Measurements from ENCODE around the genes GSE1, C16orf74 and IRF8.

DNA sequence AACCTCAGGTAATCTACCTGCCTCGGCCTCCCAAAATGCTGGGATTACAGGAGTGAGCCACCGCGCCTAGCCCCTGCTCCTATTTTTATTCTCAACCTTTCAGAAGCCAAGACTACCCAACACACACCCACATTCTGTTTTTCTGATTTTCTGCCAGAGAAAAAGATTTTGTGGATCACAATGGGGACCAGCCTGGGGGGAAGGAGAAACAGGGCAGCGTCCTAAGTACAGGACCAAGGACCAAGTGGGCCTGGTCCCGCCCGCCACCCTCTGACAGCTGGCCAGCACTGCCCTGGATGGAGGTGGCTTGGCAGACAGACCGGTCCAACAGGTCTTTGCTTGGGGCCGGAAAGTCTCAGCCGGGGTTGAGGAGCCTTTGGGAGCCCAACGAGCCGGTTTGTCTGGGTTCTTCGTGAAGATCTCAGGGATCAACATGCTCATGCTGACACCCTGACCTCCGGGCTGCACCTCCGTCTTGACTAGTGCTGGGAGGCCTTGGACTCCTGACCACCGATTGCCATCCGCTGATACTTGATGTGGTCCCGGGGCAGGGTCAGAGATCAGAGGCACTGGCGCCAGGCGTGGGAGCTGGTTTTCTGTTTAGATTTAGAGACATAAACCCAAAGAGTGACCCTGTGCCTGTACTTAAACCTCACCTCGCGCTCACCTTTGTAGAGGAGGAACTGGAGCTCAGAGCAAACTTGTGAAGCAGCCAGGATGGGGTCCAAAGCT is 92.3 kb upstream of the GSE1 start:
- RRBS: 63% methylated on average over 7 of the region's 21 CpGs

DNA sequence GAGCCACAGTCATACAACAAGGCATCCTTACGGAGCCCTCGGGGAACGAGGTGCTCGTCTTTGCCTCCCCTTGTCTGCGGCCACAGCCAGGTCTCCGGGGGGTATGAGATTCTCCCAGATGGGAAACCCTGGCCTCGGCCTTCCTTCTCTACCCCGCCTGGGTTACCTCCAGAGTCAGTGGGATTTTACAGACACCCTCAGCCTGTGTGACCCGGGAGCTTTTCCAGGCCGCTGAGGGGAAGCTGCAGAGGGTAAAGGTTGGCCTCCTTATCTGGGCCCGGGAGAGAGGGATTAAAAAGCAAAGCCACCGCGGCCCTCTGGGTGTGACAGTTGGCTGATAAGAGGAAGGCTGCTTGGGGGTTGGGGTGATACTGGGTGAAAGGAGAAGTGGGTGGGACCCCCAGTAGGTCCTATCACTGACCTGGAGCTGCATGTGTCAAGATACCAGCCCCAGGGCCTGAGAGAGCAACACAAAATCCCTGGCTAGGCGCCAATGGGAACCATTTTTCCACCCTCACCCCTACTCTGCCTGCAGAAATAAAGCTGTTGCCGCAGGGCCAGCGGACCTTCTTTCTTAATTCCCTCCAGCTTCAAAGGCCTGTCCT is 77.8 kb upstream of the GSE1 start:
- RRBS: 33% methylated on average over 3 of the region's 16 CpGs

DNA sequence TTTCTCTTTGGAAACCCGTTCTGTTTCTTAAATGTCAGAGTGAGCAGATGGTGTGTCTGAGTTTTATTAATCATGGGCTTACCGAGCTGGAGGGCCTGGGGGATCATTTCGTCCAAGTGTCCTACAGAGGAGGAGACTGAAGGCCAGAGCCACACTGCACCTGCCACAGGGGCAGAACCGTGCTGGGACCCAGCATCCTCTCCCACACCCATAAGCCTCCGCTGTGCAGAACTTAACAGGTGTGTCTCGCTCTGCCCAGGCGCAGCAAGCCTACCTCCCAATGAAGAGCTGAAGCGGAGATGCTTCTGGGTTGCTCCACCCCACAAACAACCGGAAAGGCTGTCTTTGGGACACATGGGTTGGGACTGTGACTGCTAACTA is 70.9 kb upstream of the GSE1 start:
- RRBS: no CpG with 5 or more reads among the region's 9 CpGs

GRCh38 chr16:85573528-85573877 is 39.6 kb upstream of the GSE1 start:
- RRBS: no CpG with 5 or more reads among the region's 8 CpGs

DNA sequence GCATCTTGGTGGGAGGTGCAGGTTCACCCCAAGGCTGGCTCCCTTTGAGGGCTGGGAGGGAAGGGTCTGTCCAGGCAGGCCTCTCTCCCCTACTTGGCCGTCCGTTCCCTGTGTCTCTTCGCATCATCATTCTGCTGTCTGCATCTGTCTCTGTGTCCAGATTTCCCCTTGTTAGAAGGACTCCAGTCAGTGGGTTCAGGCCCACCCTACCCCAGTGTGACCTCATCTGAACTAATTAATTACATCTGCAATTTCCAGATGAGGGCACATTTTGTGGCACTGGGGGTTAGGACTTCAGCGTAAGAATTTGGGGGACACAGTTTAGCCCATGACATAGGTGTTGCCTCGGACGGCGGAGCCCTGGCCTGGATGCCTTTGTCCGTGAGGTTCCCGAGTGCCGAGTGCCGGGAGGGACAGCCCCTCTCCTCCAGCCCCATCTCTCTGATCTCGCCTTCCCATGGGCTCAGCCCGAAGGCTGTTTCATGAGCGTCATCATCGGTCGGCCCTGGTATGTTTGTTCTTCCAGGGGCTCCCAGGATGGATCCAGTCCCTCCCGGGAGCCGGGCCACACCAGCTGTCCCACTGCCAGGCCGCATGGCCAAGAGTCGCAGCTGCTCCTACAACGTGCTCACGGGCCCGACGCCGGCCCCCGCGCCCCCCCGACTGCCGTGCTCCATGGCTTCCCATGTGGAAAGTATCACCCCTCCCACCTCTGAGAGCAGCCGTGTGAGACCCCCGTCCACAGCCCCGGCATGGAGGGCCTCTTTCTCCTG is 26.9 kb upstream of the GSE1 start:
- RRBS: 18% methylated on average over 10 of the region's 32 CpGs

GRCh38 chr16:85610006-85610443 is 3.1 kb upstream of the GSE1 start:
- RRBS: no CpG with 5 or more reads among the region's 11 CpGs

DNA sequence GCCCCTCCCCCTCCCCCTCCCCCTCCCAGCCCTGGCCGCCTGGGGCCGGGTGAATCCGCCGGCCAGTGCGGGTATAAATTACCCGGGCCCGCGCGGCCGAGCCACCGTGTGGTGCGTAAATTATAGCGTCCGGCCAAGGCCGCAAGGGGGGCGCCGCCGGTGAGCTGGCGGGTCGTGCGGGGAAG is 1.9 kb upstream of the GSE1 start:
- RRBS: 3% methylated on average over 13 of the region's 21 CpGs

DNA sequence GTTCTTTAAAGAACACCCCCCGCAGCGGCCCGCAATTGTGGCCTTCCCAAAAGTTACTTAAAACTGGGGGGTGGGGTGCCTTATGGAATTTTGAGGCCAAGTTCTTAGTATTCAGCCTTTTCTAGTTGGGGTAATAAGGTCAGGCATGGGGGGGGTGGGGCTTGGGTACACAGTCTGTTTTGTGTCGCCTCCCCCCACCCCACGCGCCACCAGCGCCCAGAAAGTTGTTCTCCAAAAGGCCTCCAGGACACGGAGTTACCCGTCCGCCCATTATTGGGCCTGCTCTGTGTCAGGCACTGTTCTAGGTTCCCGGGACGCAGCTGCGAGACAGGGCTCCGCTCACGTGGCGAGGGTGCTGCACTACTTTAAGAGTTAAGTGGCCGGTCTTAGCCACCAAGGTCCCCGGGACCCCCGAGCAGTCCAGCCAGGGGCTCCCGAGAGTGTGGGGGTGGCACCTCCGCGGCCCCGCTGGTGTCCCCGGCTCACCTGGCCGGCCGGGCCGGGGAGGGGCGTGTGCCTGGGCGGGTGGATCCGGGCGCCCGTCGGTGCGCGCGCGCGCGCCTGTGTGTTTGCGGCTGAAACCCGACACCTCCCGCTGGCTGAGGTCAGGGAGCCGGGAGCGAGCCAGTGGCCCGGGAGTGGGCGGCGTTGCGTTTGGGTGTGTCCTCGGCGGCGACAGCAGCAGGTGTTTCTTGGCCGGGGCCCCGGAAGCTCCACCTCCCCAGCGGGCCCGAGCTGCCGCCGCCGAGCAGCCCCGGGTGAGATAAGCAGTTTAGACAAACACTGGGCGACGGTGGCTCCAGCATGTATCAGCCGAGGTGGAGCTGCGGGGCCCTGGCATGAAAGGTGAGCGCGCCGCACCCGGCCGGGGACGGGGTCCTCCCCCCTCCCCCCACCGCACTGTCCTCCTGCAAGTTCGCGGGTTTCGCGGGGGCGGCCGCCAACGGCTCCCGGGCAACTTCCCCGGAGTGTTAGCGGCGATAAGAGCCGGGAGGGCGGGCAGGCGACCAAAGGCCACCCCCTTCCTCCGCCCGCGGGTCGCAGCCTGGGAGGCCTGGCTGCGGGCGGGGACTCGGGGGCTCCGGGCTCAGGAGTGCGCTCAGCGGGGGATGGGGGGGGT is at the start of gene GSE1:
GSE1 (plus strand) TSS at position 770 of the 1,120 bp plus-strand sequence.
- RRBS: 3% methylated on average over 57 of the region's 94 CpGs

GRCh38 chr16:85641423-85642484 is 28.6 kb downstream of the GSE1 start:
- RRBS: no CpG with 5 or more reads among the region's 31 CpGs

- RRBS: 34% methylated on average over 9 of the region's 51 CpGs
Measured at GRCh38 chr16:85652093-85653182, 36.3 kb downstream of the GINS2 start.

GRCh38 chr16:85668788-85669802 is 19.7 kb downstream of the GINS2 start:
- RRBS: no CpG with 5 or more reads among the region's 14 CpGs

DNA sequence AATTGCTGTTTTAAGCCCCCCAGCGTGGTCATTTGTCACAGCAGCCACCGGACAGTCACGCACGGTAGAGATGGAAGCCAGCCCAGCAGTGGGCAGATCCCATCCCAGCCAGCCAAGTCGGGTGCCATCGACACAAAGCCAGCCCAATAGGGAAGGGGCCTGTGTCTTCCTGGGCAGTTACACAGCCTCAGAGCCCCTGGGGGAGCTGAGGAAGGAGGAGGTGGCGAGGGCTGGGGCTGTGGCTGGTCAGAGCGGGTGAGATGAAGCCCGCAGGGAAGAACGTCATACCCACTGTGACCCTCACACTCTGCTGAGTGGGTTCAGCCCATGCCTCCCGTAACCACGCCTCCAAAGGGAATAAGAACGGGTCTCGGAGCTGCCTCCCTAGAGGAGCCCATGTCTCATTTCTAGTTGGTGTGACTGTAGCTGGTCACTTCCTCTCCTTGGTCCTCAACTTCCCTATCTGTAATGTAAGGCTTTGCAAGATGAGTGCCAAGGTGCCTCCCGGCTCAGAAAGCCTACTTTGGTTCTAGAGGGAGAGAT is 20.9 kb downstream of the C16orf74 start:
- RRBS: no CpG with 5 or more reads among the region's 15 CpGs

- RRBS: 7% methylated on average over 7 of the region's 52 CpGs
Measured at GRCh38 chr16:85749848-85750761, 791 bp downstream of the C16orf74 start.

DNA sequence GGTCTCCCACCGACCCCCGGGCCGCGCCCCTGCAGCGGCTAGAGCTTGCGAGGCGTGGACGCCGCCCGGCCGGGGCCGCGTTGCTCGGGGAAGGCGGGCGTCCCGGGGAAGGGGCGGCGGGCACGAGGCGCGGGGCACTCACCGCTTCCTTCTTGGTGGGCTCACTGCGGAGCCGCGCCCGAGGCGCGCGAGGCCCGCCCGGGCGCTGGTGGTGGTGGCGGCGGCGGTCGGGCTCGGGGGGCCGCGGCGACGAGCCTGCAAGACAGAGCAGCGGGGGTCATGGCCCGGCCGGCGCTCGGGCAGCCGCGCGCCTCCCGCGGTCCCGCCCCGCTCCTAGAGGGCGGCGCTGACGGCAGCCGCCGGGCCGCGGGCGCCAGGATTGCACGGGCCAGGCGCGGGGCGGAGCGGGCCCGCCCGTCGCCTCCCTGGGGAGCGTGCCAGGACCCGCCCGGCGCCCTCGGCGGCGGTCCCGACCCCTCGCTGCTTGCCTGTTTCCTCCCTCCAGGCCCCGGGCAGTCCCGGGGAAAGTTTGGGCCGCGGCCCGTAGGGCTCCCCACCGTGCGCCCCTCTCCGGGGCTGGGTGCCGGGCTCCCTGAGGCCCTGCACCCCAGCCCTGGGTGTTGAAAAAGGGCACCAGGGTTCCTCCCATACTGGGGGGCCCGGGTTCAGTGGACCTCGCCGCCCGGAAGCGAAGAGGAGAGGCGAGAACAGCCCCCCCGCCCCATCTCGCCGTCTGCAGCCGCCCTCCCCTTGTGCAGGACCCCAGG is at the start of gene C16orf74:
C16orf74 (minus strand) TSS at position 313 of the 767 bp plus-strand sequence.
- RRBS: 4% methylated on average over 72 of the region's 98 CpGs

DNA sequence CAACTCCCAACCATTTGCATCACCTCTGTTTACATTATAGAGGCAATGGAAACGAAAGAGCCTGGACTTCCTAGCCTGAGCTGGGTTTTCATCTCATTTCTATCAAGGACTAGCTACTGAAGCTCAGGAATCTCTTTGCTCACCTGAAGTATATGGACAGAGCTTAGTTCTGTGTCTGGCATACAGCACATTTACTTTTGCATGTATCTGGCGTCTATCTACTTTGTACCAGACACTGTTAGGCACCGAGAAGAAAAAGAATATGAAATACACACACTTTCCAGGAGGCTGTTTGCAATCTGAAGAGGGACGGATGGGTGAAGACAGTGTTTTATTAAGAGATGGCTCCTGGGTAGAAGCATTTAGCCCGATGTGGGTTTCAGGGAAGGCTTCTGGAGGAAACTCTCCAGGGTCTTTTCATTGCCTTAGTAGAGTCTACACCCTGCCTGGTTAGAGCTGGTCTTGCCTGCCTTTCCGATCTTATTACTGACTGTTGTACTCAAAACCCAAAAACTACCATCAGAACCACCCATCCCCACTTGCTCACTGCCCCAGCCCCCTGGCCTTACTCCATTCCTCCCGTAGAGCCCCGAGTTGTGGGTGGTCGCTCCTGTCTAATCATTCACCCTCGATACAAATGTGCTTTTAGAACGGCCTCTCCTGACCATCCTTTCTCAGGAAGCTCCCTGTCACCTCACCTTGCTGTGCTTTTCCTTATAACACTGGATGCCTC is 2.3 kb downstream of the COX4I1 start:
- RRBS: no CpG with 5 or more reads among the region's 11 CpGs

DNA sequence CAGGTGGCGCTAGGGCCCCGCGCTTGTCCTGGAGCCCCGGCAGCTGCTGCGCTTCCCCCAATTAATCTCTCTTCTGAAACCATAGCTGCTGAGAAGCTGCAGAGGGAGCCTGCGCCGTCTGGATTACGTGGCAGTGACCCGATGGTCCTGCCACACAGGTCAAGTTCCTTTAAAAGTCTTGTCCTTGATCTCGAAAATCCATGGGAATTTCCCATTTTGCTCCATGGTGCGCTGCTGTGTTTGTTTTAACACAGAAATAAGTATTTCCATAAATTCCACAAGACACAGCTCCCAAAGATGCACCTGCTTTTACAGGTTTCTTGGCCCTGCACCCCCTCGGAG is 22.0 kb downstream of the COX4I1 start:
- RRBS: 3% methylated on average over 4 of the region's 12 CpGs

DNA sequence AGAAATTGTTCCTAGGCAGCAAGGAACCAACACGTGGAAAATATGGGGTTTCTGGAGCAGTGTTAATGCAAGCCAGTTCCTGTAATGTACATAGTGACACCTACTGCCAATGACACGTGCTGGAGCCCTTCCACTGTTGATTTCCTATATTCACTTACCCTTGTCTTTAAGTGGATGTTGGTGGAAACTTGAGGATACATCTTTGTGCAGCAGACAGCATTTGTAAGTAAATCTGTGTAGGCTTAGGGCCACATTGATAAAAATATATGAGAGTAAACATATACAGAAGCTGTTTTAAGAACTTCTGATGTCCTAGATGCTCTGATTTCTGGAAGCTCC is 1.5 kb upstream of the IRF8 start:
- RRBS: no CpG with 5 or more reads among the region's 2 CpGs

- RRBS: 4% methylated on average over 44 of the region's 110 CpGs
Measured at GRCh38 chr16:85898446-85899608, at the start of gene IRF8. Gene IRF8 (plus strand): TSS chr16:85899162.

DNA sequence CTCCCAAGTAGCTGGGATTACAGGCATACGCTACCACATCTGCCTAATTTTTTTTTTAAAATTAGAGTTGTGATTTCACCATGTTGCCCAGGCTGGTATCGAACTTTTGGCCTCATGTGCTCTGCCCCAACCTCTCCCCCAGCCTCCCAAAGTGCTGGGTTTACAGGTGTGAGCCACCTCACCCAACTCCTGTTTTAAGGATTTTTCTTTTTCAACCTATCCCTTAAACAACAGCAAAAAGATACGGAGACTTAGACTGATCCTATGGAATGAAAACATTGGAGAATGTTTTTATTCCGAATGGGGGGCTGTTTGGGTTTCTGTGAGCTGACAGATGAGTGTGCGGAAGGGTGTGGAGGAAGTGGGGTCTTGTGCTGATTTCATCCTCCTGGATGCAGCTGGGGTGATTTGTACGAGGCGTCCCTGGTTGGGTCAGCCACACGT is 23.9 kb downstream of the IRF8 start:
- RRBS: no CpG with 5 or more reads among the region's 8 CpGs

DNA sequence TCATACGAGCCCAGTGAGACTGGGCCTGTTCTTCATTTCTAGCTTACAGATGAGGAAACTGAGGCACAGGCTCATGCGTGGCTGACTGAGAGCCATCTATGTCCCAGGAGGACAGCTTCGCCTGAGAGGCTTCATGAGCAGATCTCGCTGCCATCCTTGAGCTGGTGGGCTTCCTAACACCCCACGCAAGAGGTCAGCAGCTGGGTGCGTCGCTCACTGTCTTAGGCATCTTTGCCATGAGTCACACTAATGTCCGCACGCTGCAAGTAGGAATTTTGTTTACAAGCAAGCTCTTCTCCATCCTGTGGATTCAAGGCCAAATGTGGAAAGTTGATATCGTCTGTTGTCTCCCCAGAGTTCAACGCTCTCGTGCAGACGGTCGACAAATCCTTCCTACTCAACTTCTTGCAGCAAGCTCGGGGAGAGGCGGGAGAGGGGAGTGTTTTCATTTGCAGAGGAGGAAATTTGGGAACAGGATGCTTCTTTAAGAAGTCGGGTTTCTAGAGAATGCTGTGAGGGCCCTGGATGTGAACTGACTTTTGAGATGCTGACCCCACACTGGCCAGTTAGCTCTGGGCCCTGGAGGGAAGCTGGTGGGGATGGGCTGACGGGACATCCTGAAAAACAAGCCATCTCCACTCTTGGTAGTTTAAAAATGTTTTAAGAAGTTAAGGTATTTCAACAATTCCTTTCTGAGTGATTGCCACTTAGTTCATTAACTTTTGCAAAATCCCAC is 24.8 kb downstream of the IRF8 start:
- RRBS: no CpG with 5 or more reads among the region's 18 CpGs